H9 (cell line): ENCODE results near the genes THOC5 and MTMR3.

DNA sequence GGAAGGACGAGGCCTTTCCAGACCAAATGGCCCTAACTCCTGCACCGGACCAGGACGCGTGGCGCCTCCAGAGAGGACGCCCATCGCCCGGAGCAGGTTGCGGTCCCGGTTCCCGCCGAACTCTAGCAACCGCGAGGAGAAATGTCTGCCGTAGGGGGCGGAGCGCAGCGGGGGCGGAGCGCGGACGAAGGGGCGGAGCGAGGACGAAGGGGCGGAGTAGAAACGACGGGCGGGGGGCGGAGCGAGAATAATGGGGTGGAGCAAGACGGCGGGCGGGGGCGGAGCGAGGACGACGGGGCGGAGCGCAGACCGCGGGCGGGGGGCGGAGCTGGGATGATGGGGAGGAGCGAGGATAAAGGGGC lies 350 bp upstream of the ZNRF3 start:
- PRO-cap, result bidirectional peak, plus-strand start outside the sequence, minus-strand start at position 124 of the sequence

DNA sequence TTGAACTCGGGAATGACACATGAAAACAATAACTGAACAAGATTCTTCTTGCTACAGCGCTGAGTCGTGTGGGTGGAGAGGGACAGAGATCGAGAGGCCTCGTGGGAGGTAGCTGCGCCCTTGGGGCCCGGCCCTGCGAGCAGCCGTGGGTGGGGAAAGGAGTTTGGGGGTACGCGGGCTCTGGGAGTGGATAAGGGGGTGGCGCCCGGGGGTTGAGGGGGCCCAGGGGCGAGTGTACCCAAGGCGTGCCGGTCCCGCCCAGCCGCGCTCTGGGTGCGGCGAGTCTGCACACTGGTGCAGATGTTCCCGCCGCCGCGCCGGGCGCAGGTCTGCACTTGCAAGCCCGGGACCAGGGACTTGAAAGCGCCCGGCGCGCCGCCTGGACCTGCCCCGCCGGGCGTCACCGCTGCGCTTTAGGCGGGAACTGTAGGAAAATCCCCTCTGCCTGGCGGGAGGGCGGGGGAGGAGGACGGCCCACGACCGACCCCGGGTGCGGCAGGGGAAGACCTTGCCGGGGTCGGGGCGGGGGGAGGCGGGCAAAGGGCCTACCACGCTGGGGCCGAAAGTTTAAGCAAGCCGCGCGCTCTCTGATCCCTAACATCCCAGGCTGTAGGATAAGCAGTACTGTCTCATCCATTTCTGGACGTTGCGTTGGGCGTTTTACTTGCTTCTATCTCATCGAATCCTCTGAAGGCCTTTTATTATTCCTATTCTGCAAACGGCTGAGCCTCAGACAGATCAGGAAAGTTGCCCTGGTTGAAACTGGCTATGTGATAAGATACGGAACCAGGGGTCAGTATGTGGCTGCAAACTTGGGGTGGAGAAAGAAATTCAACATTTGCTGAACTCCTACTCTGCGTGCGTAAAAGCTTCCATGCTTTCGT lies 1.3 kb upstream of the KREMEN1 start:
- PRO-cap, result bidirectional peak, plus-strand start at position 297 of the sequence, minus-strand start at position 331 of the sequence

DNA sequence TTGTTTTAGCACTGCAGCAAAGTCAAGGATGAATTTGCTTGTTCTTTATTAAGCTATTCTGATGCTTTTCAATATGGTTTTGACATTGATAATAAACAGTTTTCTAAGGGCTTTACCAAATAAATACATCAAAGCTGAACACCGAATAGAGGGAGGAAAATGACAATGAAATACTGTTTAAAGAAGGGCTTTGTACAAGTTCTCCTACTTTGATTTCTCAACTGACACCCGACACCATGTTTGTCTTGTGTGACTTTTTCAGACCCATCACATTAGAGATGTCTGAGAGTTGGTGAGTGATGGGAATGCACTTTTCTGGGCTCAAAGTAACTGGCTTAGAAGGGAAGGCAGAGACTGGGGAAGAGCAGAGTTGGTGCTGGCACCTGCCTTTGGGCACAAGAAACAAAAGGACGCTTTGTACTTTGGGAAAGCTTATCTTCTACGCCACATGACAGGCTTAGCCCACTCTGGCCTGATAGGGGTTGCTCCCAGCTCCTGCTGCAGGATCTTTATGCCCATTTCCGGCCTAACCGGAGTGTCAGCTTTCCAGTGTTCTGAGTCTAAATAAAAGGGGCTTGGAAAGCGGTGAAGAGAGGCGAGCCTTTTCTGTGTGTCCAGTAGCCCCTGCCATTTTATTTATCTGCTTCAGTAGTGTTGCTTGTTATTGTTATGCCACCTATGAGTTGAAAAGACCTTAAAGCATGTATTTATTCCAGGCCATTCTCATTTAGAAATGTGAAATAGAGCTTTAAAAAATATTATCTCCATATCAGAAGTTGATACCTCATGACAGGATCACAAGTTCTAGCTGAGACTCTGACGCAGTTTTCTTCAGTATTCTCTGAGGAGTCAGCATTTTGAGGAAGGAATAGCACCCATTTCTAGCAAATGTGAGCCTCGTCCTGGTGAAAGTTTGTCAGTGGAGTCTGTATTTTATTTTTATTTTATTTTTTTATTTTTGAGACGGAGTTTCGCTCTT lies 24.1 kb downstream of the KREMEN1 start:
- PRO-cap, result no peak

DNA sequence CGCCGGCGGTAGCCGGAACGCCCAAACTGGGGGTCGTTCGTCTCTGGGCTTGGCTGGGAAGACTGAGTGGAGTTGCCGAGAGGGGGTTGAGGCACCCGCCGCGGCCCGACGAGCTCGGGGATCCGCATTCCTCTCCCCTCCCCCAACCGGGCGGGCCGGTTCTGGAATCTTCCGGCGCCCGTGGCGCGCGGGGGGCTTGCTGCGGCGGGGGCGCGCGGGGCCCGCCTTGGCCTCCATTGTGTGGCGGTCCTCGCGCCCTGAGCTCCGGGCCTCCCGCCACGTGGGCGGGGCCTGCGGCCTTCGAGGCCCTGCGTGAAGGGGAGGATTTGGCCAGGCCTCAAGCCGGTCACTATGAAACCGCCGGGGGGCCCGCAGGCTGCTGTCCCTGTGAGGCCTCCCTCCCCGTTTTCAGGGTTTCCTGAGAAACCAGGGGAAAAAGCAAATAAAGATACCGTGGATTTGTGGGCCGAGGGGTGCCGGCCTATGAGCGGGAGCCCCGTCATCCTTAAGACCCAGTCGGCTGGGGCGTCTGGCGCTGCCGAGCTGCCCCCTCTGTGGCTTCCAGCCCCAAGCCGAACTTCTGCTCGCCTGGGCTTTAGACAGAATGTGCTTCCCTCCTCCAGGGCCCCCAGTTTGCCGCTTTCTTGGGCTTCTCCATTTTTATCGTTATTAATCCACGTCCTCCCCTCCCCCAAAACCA lies 456 bp downstream of the EWSR1 start:
- PRO-cap, result bidirectional peak, plus-strand start at position 349 of the sequence, minus-strand start at position 293 of the sequence; bidirectional peak, plus-strand start at position 445 of the sequence, minus-strand start at position 409 of the sequence; bidirectional peak, plus-strand start outside the sequence, minus-strand start at position 554 of the sequence

DNA sequence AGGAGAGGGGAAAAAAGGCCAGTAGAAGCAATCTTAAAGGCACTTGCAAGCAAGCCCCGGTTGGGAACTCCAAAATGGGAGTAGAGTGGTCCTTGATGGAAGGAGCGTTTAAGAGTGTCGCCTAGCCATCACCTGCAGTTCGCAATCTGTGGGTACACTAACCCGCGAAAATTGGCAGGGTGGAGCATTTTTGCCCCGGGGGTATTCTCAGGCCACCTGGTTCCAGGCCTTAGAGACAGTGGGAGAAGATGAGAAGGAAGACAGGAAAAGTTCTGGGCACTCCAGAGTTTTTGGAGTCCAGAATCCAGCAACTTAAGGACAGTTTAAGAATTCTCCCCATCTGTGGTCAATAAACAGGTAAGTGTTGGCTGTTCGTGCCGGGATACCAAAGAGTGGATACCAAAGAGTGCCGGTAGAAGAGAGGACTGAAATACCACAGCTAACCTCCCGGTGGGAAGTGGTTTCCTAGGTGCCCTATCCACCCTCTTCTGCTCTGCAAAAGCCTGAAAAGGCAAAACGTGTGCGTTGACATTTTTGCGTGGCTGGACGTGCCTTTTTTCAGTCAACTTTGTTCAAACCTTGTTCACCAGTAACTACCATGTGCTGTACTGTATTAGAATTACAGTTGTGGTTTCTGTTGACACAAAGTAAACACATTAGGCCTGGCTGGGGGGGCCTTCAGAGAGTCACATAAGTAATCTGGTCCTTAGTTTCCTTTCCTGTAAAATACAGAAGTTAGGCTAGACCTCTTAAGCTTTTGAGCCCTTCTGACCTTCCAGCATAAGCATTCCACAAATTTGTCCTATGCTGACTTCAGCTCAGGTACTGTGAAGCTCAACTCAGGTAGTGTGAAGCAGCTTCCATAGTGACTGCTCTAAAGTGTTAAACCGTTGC lies 1.5 kb downstream of the EWSR1 start:
- PRO-cap, result no peak

DNA sequence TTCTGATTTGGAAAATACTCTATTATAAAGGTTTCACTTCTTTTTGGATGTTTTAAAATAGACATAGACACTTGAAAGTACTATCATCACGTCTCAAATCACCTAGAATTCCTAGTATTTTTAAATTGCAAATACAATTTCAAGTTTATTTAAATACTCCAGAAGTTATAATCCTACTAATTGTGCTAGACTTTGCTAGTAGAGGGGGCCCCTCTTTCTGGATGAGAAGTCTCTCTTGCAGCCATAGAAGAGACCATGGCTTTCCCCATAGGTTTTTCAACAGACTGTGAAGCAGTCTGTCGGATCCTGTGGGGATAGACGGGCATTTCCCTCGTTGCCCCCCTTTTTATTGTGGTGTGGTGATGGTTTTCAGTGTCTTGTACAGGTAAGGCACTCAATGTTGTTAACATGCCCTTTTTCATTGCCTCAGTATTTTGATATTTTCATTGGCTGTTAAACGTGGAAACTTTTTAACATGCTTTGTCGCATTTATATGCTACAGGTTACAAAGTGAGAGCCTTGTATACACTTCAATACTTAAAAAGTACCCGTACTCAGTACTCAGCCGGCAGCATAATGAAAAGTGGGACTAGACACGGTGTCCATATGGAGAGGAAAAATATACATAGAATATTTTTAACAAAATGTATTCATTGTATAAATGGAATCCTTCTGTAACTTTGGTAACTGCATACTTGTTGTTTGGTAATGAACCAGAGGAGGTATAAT lies 16.4 kb upstream of the GAS2L1 start:
- PRO-cap, result no peak

DNA sequence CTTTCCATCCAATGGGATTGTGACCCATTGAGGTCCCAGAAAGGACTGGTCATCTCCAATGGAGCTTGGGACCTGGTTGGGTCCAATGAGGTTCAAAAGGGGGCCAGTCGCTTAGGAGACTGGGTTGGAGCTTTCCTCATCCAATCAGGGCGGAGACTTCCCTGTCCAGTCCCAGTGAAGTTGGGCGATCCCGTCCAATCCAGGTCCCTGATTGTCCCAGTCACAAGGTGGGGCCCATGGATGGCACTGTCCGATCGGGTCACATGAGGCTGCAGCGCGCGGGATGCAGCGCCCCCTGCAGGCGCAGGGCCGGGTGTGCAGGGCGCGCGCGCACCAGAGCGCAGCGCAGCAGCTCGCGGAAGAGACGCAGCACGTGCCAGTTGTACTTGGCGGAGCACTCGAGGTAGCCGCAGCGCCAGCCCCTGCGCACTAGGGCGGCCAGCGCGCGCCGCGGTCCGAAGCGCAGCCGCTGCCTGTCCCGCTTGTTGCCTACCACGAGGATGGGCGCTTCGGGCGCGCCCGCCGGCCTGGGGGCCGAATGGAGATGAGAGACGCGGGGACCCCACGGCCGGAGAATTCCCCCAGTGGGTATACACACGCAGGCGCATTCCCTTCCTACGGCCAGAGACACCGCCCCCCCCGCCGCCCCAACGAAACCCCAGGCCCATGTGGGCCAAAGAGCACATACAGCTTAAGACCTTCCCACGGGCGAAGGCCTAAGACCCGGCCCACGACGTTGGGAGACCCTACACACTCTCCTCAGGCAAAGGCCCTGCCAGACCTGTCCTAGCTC lies 2.3 kb downstream of the RASL10A start:
- PRO-cap, result unidirectional peak, plus-strand start at position 379 of the sequence

DNA sequence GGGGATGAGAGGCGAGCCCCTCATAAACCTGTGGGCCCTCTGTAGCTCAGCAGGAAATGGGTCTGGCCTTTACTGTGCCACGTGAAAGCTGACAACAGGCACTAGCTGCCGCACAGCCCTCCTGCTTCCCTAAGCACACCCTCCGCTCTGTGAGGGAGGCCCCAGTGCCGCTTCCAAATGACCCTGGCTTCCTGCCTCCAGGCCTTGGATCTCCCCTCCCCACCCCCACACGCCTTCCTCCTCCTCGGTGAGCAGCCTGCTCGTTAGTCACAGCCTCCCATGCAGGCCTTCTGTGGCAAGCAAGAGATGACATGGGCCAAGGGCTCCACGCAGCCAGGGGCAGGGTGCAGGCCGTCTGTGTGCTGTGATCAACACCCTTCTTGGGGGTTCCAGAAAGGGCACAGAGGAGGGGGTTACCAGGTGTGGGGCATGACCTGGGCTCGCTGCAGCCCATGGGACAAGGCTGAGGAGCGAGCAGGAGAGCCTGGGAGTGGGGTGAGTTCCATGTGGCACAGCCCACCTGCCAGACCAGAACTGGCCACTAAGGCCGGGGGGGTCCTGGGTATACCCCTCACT lies 15.3 kb upstream of the RASL10A start:
- PRO-cap, result no peak

DNA sequence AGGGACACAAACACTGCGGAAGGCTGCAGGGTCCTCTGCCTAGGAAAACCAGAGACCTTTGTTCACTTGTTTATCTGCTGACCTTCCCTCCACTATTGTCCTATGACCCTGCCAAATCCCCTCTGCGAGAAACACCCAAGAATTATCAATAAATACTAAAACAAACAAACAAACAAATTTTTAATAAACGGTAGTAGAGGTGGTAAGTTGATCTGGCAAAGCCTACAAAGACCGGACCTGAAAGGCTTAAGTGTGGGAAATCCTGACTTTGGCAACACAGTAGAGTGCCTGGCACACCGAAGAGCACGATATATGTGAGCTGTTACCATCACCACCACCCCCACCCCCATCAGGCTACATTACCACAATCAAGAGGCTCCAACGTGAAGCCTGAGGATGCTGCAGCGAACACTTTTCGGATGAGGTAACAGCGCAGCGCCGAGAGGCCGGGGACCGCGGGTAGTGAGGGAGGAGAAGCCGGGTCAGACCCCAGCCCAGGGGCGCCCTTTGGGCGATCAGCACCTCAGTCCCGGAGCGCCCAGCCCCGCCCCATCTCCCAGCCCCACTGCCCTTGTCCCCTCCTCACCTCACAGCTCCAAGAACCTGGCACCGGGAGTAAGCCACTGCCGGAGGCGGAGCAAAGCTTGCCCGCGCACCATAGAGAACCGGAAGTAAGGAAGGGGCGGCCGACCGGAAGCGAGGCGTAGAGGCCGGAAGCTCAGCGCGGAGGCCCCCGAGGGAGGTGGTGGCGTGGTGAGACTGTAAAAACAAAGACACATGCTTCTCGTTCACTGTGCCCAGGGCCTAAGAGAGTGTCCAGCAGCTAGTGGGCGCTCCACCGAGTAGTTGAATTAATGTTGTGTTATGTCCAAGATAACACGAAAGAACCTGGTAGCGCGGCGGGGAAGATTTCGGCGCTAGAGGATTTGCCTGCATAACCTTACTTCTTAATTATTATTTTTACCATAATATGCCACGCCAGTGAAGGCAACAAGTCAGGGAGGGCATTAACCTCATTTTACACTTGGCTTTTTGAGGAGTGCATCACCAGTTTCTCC lies at the start of gene THOC5:
TSS of gene THOC5 (minus strand) at position 673 of the 1,058 bp plus-strand sequence.
- PRO-cap, result bidirectional peak, plus-strand start at position 92 of the sequence, minus-strand start outside the sequence; bidirectional peak, plus-strand start at position 791 of the sequence, minus-strand start at position 567 of the sequence

GRCh38 chr22:29695096-29695574 lies 24.7 kb upstream of the CABP7 start:
- PRO-cap, result no peak

DNA sequence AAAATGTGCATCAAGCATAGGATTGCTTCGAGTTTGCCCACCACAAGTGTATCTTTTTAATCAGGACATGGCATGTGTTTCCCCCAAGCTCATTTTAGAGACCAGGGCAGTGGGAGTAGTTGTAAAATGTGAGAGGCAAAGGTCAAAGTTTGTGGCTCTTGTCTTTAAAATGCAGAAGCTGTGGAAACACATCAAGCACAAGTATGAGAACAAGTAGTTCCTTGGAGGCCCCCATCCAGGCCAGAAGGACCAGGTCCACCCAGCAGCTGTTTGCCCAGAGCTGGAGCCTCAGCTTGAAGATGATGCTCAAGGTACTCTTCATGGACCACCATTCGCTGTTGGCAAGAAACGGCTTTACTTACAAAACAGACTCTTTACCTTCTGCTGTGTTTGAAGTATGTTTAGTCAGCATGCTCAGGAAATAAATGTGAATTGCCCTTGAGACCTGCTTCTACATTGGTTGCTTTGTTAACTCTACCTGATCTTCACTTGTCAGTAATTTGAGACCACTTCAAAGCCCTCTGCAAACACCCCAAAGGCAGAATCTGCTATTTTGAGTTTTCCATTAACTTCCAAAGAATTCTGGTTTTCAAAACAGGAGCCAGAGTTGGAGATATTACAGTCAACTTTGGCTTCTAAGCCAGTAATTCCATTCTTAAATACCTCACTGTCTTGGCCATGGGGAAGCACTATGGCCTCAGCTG lies 2.5 kb downstream of the UQCR10 start:
- PRO-cap, result no peak

DNA sequence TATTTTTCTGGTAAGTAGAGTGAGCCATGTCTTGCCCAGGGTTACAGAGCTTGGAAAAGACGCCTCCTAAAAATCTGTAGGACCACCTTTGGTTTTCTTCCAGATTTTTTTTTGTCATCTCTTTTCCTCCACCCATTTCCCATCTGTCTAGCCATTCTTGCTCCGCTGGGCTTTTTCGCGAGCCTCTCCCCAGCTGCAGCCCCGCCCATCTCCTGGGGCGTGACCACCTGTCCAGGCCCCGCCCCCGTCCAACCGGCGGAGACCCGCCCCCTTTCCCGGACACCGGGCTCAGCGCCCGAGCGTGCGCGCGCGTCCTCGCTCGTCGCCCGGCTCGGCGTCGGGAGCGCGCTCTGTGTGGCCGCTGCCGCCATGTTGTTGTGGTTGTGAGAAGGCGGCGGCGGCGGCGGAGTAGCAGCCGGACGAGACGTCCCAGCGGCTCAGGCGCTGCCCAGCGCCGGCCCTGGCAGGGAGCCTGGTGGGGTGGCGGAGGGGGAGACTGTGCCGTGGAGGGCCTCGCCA lies at the start of gene MTMR3:
TSS of gene MTMR3 (plus strand) at position 348 of the 519 bp plus-strand sequence.
- PRO-cap, result bidirectional peak, plus-strand start at position 353 of the sequence, minus-strand start at position 145 of the sequence

- PRO-cap, result no peak
Measured at GRCh38 chr22:30047272-30047878, 32.9 kb upstream of the HORMAD2 start.

DNA sequence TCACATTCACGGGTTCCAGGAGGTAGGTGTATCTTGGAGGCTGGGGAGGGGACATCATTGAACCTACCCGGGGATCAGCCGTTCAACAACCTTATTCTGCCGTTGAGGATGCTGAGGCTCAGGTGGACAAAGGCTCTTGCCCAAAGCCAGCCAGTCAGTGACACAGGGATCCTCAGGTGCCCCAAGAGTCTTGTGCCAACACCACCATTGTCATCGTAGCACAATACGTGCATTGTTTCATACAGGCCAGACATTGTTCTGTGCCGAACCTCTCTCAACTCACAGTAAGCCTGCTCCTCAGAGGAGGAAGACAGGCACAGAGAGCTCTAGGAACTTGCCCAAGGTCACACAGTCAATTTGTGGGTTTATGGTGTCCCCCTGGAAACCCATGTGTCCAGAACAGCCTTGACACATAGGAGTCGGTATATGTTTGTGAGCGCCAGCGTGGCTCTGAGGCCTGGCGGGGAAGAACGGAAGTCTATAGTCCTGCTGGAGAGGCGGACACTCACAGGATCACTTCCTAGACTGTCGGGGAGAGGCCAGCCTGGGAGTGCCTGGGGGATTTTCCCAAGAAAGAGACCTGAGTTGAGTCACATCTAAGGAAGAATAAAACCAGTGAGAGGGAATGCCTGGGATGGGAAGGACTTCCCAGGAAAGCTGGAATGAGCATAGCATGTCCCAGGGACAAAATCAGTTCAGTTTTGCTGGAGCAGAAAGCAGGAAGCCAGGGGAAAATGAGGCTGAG lies 20.3 kb downstream of the LIF start:
- PRO-cap, result unidirectional peak, plus-strand start at position 94 of the sequence

DNA sequence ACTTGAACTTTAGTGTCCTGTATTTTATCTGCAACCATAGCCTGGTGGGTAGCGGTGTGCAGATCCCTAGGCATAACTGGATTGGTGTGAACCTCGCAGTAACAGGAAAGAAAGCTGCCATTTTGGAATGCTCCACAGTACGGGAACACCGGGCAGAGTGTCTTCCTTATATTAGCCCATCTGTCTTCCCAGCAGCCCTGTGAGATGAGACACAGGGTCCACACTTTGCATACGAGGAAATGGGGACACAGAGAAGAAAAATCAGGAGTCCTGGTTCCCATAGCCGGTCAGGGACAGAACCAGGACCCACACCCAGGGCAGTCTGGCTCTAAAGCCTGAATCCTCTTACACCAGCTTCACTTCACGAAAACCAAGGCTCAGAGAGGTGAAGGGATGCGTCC lies 15.5 kb downstream of the LIF start:
- PRO-cap, result no peak

GRCh38 chr22:30247113-30247436 lies 516 bp upstream of the LIF start:
- PRO-cap, result no peak

DNA sequence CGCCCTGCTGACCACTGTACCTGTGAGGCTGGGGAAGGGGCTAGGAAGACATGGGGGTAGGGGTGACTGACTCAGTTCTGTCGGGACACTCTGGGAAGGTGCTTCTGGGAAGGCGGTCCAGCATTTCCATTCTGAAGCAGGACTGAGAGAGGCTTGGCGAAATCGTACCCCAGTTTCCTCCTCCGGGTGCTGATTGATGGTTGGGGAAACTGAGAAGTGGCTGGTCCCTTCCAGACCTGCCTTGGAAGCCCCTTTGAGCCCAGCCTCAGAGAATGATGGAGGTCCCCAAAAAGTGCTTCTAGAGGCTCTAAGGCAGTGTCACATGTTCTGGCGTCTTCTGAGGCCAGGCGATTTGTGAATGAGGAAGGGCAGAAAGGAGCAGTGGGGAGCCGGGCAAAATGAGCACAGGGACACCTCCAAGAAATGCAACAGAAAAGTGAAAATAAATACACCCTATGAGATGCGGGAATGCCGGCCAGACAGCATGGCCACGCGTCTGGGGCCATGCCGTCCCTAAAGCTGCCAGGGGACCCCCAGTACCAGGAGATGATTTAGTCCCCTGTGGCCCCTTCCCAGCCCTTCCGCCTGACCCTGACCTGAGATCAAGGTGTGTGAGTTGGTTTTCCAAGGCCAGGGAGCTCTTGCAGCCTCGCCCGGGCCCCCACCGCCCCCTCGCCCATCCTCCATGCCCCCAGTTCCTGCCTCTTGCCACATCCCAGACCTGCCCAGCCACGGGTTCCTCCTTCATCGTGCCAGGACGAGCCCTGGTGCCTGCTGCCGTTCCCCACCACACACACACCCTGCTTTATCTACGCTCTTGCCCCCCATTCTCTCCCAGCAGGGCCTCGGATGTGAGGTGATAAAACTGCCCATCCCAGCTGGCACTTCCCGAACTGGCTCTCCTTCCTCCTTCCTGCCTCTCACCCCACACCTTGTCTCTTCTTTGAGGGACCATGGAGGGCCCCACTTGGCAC lies 1.2 kb upstream of the LIF start:
- PRO-cap, result no peak

- PRO-cap, result bidirectional peak, plus-strand start at chr22:30275923, minus-strand start at chr22:30275740
Measured at GRCh38 chr22:30275348-30276159, 8.9 kb upstream of the OSM start.

DNA sequence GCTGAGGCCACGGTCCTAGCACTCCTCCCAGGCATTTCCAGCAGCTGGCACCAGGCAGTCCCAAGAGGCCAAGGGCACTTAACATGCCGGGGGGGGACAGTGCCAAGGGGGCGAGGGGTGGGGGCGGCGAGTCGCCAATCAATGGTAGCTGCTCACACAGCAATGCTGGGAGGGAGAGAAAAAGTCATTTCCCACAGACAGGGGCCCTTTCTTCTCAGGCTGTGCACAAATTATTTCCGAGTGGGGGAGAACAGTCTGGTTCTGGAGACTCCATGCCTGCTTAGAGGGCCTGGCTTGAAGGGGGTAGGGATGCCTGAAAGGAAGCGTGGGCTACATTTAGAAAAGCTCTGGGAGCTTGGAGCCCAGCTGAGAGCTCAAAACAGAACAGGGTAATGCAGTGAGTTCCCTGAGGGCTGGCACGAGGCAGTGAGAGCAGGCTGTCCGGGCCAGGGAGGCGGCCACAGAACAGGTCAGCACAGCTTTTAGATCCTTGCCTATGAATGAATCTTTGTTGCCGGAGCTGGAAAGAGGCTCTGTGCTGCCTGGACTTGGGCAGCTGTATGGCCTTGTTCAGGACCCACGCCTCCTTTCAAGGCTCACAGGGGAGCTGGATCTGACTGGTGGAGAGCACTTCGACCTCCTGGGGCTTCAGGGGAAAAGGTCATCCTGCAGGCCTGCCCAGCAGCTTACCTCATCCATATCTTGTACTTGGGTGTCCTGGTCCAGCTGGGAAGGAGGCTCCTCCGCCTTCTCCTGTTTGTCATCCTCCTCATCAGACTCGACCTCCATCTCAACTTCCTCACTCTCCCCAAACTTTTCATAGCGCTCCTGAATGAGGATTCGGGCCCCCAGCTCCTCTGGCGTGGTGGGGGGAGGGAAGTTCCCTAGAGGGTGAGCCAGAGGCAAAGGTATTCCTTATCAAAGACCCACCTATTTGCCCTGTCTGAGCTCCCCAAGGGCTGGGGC lies 14.5 kb upstream of the TBC1D10A start:
- PRO-cap, result no peak

DNA sequence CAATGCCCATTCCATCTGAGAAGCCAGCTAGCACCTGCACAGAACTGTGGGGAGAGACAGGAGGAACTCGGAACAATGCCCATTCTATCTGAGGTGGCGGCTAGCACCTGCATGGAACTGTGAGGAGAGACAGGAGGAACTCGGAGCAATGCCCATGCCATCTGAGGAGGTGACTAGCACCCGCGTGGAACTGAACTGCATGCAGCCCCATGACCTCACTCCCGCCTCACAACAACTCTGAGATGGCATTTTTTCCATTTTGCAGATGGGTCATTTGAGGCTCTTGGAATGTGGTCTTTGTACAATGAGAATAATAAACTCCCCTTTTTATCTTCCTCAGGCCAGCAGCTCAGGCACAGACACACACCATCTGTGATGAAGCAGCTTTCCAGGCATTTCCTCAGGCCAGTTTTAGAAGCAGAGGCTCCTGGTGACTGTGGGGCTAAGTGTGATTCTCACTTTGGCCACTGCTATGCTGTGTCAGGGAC lies 4.3 kb downstream of the SF3A1 start:
- PRO-cap, result no peak